Glomerular endothelial cell (primary cell): ENCODE measurements around the gene FTCD.

DNA sequence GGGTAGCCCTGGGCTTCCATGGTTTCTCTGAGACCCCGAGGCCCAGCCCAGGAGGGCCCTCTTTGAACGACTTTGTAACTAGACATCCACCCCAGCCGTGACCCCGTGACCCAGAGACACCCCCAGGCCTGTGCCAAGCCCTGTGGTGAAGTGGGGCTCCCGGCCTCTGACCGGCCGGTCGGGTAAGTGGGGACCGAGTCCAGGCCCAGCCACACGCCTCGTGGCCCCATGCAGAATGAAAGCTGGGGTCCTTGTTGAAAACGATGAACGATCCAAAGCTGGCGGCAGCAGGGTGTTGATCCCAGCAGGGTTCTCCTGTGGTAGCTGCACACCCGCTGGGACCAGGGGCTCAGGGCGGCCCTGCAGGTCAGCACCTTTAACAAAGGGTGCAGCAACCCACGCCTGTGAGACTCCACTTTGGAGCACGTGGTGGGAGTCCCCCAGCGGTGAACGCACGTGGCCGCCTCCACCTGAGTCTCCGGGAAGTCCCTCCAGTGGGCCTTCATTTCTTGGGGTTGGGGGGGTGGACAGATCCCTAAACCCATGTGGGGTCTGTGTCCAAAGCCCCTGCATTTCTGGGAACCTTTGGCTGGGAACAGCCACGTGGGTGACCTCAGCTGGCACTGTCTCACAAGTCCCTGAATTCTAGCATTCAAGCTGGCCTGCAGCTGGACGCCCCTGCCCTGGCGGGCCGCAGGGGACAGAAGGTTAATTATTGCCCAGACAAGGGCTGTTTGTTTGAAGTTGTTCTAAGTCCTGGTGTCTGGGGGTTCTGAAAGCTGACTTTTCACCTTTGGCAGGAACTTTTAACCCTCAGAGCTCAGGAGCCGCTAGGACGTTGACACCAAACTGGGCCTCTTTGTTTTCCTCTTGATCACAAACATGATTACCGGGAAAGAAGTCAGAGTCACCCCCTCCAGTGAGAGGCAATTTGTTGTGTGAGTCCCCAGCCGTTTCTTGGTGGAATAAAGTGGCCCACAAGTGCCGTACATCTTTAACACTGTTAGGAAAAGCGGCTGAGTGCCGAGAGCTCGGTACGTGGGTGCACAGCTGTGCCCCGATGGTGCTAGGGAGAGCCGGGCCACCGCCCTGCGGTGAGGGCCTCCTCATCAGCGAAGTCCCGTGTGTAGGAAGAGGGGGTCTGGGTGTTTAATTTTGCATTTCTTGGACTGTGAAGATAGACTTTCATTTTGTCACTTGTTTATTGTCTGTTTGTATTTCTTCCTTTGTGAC lies 64.5 kb downstream of the COL18A1 start:
- RAMPAGE, long total RNA, result no peak

GRCh38 chr21:45474247-45475172 lies 67.7 kb downstream of the SLC19A1 start:
- RAMPAGE, long total RNA, result no peak

- RAMPAGE, long total RNA, result no peak
Measured at GRCh38 chr21:45475173-45475768, 67.0 kb downstream of the SLC19A1 start.

DNA sequence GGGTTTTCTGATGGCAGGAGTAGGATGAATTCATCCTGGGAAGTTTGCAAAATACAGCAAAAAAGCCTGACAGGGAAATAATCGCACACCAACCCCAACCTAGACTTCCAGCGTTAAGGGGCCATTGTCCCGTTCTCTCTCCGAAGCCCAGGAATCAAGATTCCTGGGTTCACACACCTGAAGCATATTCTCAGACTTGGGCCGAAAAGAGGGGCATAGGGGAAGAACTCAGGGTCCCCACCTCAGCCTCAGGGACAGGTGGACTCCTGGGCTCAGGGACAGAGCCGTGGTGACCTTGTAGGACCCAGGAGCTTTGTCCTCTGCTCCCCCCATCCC lies 53.7 kb downstream of the SLC19A1 start:
- RAMPAGE, long total RNA, result no peak

- RAMPAGE, long total RNA, result no peak
Measured at GRCh38 chr21:45554362-45554823, 12.2 kb upstream of the SLC19A1 start.

GRCh38 chr21:45592135-45592800 lies 50.0 kb upstream of the SLC19A1 start:
- RAMPAGE, long total RNA, result no peak

GRCh38 chr21:45820594-45821099 lies 160.9 kb upstream of the COL6A1 start:
- RAMPAGE, long total RNA, result no peak

DNA sequence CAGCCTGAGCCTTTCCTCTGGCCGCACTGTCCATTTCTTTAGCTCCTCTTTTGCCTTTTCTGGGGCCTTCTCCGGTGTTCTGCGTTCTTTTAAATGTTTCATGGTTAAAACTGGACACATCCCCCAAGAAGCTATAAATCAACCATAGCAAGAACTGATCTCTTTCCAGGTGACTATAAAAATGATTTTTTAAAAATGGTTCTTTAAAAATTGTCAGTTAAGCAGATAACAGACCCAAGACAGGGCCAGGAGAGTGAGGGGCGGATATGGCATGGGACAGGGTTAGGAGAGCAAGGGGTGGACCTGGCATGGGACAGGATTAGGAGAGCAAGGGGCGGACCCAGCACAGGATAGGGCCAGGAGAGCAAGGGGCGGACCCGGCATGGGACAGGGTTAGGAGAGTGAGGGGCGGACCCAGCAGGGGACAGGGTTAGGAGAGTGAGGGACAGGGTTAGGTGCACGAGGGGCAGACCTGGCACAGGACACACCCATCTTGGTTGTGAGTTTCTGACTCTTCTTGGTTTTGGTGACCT lies 159.2 kb upstream of the COL6A1 start:
- RAMPAGE, long total RNA, result no peak

- RAMPAGE, long total RNA, result no peak
Measured at GRCh38 chr21:45895894-45896522, 85.6 kb upstream of the COL6A1 start.

GRCh38 chr21:46006174-46006563 lies 24.6 kb downstream of the COL6A1 start:
- RAMPAGE, long total RNA, result no peak

DNA sequence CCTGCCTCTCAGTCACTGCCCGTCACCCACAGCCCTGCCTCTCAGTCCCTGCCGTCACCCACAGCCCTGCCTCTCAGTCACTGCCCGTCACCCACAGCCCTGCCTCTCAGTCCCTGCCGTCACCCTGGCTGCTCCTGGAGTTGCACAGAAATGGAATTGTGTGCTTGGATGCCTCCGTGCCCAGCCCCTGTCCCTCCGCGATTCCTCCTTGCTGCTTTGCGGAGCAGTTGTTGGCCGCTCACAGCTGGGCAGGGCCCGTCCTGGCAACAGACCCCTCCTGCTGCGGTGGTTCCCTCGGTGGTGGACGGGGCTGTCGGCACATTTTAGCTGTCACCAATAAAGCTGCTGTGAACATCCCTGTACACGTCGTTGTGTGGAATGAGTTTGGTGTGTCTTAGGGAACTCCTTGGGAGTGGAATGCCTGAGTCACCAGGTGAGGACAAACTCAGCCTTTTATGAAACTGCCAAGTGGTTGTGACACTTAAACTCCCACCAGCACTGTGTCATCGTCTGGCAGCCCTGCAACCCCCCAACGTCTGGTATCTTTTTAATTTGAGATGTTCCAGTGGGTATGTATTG lies 44.8 kb upstream of the COL6A2 start:
- RAMPAGE, long total RNA, result no peak

DNA sequence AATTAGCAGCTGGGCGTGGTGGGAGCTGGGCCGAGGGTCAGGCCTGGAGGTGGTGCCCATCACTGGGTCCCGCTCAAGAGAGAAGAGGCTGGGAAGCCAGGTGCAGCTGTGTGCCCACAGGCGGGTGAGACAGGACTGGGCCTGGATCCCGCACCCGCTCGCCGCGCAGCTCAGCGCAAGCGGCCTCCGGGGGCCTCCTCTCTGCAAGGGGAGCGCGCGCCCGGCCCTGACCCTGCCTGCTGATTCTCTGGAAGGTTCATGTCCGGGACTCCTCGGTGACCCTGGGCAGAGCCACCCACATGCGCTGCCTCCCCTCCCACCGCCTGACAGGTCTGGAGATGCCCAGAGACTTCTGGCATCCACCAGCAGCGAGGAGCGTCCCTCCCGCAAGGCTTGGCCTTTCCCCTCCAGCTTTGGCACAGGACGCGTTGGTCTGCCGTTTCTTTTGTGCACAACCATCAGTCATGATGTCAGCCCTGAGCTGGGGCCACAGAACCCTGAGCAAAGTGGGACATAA lies 42.1 kb upstream of the COL6A2 start:
- RAMPAGE, long total RNA, result no peak

DNA sequence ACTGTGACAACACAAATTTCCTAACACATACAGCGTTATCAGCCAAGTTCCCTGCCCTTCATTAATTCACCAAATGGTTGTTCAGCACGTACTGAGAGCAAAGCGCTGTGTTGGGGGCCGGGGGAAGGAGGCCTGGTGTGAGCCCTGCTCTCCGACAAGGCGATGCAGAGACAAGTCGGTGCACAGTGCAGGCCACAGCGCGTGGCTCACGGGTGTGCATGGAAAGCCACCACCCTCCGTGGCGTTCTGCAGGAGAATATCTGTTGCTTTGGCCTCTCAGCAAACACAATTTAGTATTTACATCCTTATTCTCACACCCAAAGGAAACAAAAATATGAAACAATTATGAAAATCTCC lies 31.7 kb upstream of the COL6A2 start:
- RAMPAGE, long total RNA, result no peak

GRCh38 chr21:46109109-46109601 lies 11.2 kb downstream of the COL6A2 start:
- RAMPAGE, long total RNA, result no peak

- RAMPAGE, long total RNA, result no peak
Measured at GRCh38 chr21:46155249-46155808, at the start of gene FTCD. TSS of gene FTCD (minus strand) at chr21:46155579.

DNA sequence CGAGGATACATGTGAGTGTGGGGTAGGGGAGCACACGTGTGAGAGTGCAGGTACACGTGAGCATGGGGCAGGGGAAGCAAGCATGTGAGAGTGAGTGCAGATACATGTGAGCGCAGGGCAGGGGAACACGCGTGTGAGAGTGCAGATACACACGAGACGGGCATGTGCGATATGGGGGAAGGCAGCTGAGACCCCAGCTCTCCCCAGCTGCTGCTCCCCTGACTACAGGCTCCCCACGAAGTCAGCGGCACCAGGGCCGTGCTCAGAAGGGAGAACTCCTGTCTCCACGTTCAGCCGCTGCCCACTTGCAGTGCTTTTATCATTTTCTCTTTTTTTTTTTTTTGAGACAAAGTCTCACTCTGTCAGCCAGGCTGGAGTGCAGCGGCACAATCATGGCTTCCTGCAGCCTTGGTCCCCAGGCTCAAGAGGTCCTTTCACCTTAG lies 856 bp upstream of the FTCD start:
- RAMPAGE, long total RNA, result no peak

DNA sequence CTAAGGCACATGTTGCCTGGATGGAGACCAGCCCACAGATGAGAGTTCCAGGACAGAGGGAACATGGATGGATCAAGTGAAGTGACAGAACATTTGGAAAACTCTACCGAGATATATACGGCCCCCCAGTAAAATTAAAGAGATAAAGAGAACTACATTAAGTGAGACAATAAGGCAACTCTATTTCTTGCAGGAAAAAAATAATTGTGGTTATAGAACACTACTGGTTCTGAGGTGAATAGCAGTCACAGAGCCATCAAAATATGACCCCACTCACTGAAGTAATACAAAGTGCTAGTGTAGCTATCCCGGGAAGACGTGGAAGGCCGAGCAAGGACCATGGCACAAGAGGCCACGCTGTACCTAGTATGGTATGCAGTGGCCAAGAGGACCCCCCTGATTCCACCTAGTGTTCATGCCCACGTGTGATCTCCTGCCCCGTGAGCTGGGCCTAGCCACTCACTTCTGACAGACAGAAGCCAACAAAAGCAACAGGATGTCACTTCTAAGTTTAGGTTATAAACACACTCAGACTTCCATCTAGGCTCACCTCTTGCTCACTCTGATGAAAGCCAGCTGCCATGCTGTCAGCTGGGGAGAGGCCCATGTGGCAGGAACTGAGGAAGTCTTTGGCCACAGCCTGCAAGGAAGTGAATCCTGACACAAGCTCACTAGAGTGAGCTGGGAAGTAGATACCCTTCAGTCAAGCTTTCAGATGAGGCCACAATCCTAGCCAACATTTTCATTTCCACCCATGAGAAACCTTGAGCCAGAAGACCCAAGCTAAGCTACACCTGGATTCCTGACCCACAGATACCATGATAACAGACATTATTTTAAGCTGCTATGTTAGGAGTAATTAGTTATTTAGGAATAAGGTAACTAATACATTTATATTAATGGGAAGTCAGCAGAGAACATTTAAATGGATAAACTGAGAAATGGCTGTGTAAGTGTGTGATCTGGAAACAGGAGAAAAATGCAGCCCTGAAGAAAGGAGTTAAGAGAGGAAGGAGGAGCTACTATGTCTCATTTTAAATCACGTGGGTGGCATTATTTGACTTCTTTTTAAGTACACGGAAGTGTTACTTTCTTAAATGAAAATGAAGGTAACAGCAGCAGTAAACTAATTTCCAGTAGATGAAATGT lies 21.8 kb upstream of the LSS start:
- RAMPAGE, long total RNA, result no peak

DNA sequence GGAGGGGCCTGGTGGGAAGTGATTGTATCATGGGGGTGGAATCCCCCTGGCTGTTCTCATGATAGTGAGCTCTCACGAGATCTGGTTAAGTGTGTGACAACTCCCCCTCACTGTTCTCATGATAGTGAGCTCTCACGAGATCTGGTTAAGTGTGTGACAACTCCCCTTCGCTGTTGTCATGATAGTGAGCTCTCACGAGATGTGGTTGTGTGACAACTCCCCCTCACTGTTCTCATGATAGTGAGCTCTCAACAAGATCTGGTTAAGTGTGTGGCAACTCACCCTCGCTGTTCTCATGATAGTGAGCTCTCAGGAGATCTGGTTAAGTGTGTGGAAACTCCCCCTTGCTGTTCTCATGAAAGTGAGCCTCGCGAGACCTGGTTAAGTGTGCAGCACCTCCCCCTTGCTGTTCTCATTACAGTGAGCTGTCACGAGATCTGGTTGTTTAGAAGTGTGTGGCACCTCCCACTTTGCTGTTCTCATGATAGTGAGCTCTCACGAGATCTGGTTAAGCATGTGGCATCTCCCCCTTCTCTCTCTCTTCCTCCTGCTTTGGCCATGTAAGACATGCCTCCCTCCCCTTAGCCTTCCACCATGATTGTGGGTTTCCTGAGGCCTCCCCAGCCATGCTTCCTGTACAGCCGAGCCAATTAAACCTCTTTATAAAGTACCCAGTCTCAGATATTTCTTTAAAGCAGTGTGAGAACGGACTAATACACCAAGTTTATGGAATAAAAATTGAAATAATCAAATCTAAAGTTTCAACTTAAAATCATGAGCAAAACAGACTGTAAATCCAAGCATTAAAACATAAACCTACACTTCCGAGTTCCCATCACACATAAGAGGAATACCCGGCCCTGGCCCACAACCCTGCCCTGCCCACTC lies 25.1 kb upstream of the LSS start:
- RAMPAGE, long total RNA, result no peak

- RAMPAGE, long total RNA, result no peak
Measured at GRCh38 chr21:46254362-46255075, 25.9 kb upstream of the LSS start.

DNA sequence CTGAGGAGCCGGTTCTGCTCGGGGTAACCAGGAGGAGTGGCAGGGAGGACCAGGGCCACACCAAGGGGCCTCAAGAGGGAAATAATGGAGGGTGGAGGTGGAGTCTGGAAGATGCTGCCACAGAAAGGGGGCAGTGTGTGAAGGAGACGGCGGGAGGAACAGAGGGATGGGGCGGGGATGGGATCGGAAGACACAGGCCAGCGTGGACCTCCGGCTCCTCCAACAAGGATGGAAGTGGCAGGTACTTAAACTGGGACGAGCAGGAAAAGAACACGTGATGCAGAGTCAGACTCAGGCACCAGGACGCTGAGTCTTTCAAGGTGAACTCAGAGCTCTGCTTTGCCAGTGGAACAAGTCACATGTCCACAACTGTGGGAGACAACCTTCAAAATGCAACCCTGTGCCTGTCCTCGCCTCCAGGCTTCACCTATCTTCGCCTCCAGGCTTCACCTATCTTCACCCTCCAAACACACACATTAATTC lies 27.7 kb upstream of the LSS start:
- RAMPAGE, long total RNA, result no peak